Sigmoid colon (tissue), 4 donors: ENCODE data around the genes SERPING1, OR1S2, OR10W1, OR5B3 and OR4D10.

DNA sequence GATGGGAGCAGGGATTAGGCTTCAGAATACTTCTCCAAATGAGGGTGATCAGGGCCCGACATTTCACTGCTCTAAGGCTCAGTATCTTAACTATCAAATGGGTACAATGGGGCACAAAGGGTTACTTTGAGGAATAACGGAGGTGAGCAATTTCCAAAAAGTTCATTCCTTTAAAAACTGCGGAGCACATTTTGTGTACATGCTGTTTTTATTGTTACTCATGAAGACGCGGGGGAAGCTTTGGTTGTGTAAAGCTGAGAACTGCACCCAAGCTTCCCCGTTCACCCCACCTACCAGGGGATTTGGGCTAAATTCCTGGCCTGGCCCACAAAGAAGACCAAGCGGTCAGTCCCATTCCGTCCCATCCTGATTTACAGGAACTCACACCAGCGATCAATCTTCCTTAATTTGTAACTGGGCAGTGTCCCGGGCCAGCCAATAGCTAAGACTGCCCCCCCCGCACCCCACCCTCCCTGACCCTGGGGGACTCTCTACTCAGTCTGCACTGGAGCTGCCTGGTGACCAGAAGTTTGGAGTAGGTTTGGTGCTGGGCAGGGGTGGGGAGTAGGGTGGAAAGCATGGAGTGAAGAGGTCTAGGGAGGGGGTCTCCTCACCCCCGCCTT lies at the start of gene SERPING1:
Gene SERPING1 (plus strand): TSS at position 498 of the 623 bp plus-strand sequence.
- PRO-cap: unidirectional peak, minus-strand start at position 373 of the sequence
- RAMPAGE, long total RNA, 4 experiments: start-site peak on the plus strand in 4 of 4 experiments, centred at positions 493 to 507 of the sequence, 3,139 to 23,030 reads per replicate

- PRO-cap: bidirectional peak, plus-strand start at chr11:57598163, minus-strand start at chr11:57598136
- RAMPAGE, long total RNA, 4 experiments: start-site peak on the plus strand in 4 of 4 experiments, at chr11:57598161-57598306 at its widest, 776 to 3,692 reads per replicate
These were observed 497 bp downstream of the SERPING1 start for GRCh38 chr11:57597811-57598552.

- PRO-cap: no peak
- RAMPAGE, long total RNA, 4 experiments: no peak in any of the 4 experiments
These were observed 1.5 kb downstream of the YPEL4 start for GRCh38 chr11:57648124-57648768.

- PRO-cap: no peak
- RAMPAGE, long total RNA, 4 experiments: no peak in any of the 4 experiments
These were observed 596 bp downstream of the YPEL4 start for GRCh38 chr11:57648897-57649734.

DNA sequence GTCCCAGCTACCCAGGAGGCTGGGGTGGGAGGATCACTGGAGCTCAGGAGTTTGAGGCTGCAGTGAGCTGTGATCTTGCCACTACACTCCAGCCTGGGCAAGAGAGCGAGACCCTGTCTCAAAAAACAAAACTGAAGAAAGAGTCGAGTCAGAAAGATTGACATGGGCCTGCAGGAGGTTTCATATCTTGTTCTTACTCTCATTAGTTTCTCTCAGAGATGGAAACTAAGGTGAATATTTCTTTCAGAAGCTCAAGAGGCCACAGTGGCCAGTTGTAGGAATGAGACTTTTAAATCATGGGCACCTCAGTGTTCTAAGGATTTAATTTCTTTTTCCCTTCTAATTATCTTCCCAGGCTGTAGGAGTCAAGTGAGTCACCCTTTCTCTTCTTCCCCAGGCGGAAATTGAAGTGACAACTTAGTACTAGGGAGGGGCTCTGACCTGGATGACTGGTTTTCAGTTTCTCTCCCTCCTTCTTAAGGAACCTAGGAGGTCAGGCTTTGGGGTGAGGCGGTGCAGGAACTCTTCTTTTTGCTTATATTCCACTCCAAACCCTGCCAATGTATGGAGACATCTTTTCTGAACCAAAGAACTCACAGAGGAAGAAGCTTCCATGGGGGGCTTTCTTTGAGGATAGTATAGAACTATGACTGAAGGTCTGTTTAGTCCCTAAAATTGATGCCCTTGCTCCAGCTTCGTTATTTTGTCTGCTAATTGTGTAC lies 12.5 kb downstream of the ZDHHC5 start:
- PRO-cap: no peak
- RAMPAGE, long total RNA, 4 experiments: no peak in any of the 4 experiments

- PRO-cap: no peak
- RAMPAGE, long total RNA, 4 experiments: no peak in any of the 4 experiments
These were observed at the start of gene OR1S2 for GRCh38 chr11:58204036-58204345. OR1S2 (minus strand) TSS chr11:58204142.

GRCh38 chr11:58268016-58268664 lies at the start of gene OR10W1:
OR10W1 (minus strand) TSS chr11:58268260.
- PRO-cap: no peak
- RAMPAGE, long total RNA, 4 experiments: no peak in any of the 4 experiments

DNA sequence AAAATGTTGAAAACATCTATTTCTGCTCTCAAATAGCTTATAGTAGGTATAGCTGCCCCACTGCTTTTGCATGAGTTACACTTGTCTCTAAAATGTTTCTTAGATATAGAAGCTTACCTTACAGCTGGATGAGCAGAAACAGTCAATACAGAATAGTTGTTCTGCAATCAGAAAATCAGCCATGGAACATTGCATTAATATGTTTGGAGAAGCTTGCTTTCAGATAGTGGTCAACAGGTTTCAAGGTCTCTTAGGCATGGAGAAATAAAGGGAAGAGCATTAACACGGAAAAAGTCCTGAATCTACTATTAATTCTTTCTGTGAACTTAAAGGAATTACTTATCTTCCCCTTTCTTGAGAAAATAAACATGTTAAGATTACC lies at the start of gene OR5B3:
Gene OR5B3 (minus strand): TSS at position 191 of the 382 bp plus-strand sequence.
- PRO-cap: no peak
- RAMPAGE, long total RNA, 4 experiments: no peak in any of the 4 experiments

DNA sequence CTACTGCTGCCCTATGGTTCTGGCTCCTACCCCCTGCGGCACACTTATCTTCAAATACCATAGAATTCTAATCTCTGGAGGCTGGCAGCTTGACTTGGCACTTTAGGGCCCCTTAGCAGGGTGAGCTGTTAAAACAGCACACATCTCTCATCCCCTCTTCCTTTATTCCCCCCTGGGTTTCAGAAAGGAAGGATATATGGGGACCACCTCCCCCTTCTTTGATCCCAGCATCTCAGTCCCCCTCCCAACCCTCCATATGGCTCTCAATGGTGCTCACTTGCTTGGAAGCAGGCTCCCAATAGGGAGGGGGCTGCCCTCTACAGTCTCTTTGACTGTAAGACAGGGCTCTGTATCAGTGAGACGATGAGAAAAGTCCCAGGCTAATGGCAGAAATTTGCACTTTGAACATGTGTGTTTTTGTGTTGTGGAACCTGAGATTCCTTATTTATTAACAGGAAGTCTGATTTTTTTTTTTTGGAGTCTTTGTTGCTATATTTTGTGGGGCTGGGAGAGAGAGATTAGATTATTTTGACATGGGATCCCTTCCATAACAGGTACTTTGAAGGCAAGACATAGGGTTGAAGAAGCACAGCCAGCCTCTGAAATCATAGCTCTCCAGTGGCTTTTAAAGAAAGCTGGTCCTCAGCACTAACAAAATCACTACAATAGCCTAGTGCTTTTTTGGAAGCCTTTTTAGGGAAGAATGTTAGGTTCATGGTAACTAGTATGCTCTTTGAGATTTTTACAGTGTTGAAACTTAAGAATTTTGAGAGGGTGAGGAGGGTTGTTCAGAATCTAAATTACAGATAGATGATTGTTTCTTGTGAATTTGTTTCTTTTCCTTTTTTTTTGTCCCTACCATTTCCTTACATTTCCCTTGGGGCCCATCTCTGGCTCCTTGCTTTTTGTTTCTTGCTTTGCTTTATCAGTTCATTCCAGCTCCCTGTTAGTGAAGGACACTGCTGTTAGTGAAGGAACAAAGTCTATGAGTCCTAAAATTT lies 4.1 kb upstream of the CNTF start:
- PRO-cap: no peak
- RAMPAGE, long total RNA, 4 experiments: no peak in any of the 4 experiments

- PRO-cap: no peak
- RAMPAGE, long total RNA, 4 experiments: no peak in any of the 4 experiments
These were observed 4.6 kb downstream of the GLYAT start for GRCh38 chr11:58727054-58727683.

DNA sequence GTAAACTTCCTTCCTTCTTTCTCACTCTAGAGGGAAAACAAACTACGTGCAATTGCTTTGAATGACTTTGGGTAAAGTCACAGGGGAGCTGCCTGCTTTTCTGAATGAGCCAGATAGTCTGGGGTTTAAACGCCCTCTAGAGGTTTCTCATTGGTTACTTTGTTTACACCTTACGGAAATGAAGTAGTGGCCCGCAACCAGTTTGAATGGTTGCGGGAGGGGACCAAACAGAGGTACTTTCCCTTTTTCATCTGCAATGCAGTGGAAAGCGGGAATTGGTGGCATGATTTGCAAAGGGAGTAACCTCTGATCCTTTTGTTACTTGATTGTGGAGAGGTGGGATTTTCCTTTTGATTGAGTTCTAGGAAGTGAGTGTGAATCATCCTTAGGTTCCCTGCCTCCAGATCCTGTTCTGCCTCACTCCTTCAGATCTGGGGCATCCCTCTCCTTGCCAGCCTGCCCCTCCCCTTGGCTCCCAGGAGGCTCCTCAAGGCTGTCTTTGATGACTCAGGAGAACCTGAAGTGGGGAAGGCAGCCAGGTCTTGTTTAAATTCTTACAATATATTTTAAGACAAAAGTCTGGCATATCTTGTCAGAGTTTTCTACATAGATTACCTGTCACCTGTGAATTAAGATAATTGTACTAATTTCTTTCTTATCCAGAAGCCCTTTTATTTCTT lies 15.9 kb upstream of the GLYATL1 start:
- PRO-cap: no peak
- RAMPAGE, long total RNA, 4 experiments: no peak in any of the 4 experiments

DNA sequence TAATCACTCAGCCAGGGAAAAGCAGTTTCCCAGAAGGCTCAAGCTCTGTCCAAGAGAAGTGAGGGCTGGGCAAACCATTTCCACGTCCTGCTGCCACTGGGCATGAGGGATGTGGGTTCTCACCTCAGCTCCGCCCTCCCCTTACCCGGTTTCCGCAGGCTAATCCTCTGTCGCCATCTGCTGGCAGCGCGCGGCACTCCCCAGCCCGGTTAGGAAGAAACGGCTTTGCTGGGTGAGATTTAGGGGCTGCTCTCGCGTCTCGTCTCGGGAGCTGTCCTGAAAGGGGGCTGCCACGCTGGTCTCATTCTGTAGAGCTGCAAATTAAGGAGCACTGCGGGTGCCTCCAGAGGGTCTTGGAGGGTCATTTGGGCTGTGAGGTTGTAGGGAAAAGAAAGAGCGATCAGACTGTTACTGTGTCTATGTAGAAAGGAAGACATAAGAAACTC lies 6.7 kb upstream of the FAM111A start:
- PRO-cap: no peak
- RAMPAGE, long total RNA, 4 experiments: no peak in any of the 4 experiments

GRCh38 chr11:59171436-59171863 lies 482 bp upstream of the DTX4 start:
- PRO-cap: no peak
- RAMPAGE, long total RNA, 4 experiments: no peak in any of the 4 experiments

GRCh38 chr11:59189974-59190536 lies 18.1 kb downstream of the DTX4 start:
- PRO-cap: no peak
- RAMPAGE, long total RNA, 4 experiments: no peak in any of the 4 experiments

DNA sequence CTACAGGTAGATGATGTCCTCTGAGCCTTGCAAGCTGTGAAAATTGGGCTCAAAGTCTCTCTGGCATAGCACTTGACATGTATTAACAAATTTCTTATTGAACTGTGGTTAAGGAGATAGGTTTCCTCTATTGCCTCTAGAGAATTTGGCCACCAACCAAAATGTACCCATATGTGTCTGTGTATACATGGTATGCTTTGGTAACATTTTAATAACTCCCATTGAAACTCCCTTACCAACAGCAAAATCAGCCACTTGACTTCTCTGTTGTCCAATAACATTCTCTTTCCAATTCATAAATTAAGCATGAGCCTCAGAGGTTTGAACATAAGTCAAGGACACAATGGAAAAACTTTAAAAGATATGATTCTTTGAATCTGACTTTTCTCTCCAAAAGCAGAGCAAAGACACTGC lies at the start of gene OR4D10:
Gene OR4D10 (plus strand): TSS at position 218 of the 414 bp plus-strand sequence.
- PRO-cap: no peak
- RAMPAGE, long total RNA, 4 experiments: no peak in any of the 4 experiments

DNA sequence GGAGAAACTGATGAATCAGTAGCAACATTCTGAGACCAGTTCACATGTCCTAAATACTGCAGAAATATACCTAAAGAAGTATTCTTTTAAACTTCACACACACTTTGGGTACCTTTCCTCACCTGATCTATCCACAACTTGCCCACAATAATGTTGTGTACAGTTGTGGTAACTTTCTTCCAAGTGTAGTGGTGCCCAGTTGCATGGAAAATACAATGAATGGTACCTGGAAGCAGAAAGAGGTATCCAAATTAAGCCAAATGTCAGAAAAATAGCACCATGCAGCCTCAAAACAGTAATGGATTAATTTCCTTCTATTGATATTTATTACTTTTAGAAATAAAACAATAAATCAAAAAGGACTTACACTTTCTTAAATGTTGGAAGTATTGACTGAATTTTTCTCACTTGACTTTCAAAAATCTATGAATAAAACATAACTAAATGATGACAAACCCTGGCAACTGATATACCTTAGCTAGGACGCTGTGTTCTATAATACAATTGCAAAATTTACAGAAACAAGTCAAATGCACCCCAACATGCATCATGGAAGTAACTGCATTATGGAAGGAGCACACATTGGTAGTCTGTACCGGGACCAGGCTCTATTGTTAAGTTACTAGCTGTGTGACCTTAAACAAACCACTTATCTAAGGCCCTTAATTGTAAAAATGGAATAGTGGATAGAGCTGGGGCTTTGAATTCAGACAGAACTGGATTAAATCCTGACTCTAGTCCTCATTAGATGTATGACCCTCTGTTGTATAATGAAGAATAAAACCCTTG lies 34.1 kb downstream of the OSBP start:
- PRO-cap: no peak
- RAMPAGE, long total RNA, 4 experiments: no peak in any of the 4 experiments

DNA sequence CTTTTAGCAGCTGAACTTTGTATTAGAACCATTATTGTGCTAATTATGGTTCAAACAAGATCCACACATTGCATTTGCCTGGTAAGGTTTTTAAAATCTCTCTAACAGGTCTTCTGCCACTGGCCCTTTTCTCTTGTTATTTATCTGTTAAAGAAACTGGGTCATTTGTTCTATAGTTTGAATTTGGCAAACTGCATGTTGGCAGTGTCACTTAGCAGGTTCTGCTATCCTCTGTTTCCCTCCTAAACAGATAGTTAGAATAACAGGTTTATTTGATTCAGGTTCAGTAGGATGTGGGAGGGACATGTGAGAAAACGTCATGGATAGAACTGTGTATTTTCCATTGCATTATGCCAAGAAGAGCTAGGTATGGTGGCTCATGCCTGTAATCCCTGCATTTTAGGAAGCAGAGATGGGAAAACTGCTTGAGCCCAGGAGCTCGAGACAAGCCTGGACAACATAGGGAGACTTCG lies 24.4 kb downstream of the PATL1 start:
- PRO-cap: no peak
- RAMPAGE, long total RNA, 4 experiments: no peak in any of the 4 experiments

- PRO-cap: no peak
- RAMPAGE, long total RNA, 4 experiments: no peak in any of the 4 experiments
These were observed 6.8 kb downstream of the OR10V1 start for GRCh38 chr11:59706719-59707437.

- PRO-cap: no peak
- RAMPAGE, long total RNA, 4 experiments: no peak in any of the 4 experiments
These were observed 17.0 kb downstream of the STX3 start for GRCh38 chr11:59772104-59772718.

DNA sequence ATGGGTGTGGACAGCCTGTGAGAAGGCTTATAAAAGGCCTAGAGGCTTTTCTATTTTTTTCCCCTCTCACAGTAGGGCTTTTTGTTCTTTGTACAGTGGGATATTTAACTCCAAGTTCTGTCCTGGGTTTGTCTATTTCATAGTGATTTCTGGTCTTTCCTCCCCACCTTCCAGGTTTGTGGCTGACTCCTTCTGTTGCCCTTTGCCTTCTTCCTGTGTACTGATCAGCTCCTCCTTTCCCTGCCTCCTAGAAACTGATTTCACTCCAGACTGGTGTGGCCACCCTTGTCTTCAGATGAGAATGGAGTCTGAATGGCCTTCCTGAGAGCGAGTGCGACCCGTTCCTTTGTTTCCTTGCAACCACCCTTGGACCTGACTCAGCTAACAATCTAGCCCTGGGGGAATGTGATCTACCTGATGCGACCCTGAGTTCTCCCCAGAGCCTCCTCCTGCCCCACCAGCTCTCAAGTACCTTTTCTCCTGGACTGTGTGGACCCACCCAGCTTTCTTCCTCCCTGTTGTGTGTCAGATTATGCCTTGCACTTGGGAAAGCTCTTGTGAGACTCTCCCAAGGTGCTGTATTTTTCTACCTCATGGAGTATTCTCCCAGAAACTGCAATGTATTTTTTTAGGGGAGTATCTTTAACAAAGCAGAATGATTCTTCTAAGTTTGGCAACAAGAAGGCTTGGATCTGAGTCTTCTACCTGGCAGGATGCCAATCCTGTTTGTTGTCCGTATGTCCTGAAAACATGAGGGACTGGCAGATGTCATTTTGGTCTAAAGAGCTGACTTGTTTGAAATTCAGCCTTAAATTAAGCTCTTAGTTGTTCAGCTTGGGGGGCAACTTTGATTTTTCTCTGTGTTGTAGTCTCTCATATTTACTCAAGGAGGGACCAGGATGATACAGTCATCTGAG lies 9.7 kb downstream of the MRPL16 start:
- PRO-cap: no peak
- RAMPAGE, long total RNA, 4 experiments: no peak in any of the 4 experiments